Colonic mucosa (tissue), 1 donor: ENCODE data around the gene PRAMEF8.

GRCh38 chr1:12146596-12147807 lies 19.8 kb upstream of the TNFRSF1B start:
- PRO-cap = no peak

- PRO-cap = no peak
These were observed 7.0 kb upstream of the TNFRSF1B start for GRCh38 chr1:12159748-12160181.

DNA sequence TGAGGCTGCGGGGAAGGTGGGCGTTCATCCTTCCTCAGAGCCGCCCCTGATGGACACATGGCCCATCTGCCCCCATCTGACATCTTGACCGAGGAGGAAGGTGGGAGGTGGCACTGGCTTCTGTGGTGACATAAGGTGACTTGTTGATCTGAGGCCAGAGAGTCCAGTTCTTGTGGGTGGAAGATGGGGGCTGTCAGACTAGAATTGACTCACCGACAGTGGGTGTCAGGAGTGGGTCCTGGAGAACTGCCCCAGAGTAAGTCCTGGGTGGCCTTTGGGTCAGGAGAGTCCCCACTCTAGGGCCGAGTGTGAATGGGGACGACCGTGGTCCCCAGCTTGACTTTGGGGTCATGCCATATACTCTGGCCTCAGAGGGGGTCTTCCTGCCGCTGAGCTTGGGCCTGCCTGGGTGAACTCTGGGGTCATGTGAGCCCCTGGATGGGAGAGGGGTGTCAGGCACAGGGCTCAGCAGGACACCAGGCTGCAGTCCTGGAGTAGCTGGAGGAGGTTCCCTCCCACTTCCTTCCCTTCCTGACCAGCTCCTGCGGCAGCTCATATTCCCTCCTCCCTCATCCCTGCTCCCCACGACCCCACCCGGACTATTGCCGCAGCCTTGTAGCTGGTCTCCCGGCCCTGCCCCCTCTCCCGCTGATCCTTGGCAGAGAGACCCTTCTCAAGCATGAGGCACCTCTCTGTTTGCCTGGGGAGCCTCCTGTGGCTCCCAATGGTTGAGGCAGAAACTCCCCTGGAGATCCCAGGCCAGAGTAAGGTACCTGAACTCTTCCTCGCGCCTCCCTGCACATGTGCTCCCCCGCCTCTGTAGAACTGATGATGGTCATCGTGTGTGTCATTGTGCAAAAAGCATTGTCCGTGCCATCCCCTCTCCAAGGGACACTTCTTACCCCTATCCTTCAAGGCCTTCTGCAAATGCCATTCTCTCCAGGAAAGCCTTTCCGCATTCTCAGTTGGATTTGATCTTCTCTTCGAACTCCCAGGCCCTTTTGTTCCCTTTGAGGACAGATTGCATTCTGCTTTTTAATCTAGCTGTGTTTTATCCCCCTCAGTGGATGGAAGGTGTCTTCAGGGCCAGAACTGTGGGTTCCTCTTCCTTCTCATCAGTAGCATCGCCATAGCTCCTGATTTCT lies 1.7 kb downstream of the TNFRSF1B start:
- PRO-cap = bidirectional peak, plus-strand start at position 572 of the sequence, minus-strand start at position 491 of the sequence

DNA sequence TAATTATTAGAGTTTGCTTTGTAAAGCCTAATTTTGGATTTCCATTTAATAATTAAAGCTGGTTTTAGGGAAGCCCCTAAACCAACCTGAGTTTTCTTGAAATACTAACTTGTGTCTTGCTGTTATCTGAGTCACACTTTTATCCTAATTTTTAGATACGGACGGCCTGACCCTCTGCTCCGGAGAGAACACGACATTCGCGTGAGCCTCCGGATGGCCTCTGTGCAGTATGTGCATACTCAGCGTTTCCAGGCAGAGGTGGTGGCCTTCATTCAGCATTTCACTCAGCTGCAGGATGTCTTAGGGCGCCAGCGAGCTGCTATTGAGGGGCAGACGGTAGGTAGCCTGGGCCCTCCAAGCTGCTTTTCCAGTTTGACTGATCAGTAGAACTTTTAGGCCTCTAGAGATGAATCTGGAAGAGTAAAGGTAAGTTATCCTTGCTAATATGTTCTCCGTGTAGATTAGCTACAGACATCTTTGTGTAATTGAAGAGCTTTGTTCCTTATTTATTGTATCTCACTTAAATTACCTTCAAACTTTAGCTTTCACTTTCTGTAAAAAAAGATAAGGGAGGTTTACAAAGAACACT lies 63.6 kb downstream of the VPS13D start:
- PRO-cap = no peak

DNA sequence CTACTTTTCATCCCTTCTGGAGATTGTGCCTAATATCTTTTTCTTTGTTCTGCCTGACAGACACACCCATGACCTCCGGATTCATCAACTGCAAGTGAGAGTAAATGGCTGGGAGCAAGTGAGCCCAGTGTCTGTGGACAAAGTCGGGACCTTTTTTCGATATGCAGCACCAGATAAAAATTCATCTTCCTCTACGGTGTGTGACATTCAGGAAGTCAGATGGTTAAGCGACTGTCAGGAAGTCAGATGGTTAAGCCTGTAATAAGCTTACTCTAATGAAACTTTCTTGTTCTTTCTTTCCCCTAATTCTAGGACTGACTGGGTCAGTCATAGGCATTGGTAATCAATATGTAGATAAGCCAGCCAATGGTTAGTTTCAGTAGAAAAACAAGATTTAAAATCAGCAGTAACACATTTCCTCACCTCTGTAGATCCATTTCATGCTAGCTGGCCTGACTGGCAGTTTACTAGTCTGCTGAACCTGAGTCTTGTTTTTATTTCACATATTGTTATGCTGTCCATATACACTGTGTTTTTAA lies 115.6 kb downstream of the VPS13D start:
- PRO-cap = unidirectional peak, minus-strand start at position 163 of the sequence

DNA sequence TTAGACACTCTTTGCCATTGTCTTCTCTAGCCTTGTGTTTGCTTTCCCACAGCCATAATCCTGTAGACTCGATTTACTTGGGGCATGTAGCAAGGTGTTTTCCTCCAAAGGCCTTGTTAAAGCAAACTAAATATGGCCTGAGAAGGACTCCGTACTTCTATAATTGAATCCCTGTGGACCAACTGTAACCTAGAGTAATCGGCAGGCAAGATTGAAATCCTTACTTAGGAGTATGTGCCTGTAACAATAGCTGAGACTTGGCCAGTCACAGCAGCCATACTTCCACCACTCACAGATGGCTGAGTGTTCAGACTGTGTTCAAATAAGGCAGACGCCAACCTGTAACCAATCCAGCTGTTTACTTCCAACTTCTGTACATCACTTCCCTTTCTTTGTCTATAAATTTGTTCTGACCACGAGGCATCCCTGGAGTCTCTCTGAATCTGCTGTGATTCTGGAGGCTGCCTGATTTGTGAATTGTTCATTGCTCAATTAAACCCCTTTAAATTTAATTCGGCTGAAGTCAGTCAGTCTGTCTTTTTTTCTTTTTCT lies 151.6 kb downstream of the VPS13D start:
- PRO-cap = no peak

- PRO-cap = bidirectional peak, plus-strand start at chr1:12476329, minus-strand start at chr1:12476166
These were observed 142.0 kb downstream of the DHRS3 start for GRCh38 chr1:12476028-12476445.

- PRO-cap = no peak
These were observed 131.6 kb downstream of the DHRS3 start for GRCh38 chr1:12486062-12487232.

DNA sequence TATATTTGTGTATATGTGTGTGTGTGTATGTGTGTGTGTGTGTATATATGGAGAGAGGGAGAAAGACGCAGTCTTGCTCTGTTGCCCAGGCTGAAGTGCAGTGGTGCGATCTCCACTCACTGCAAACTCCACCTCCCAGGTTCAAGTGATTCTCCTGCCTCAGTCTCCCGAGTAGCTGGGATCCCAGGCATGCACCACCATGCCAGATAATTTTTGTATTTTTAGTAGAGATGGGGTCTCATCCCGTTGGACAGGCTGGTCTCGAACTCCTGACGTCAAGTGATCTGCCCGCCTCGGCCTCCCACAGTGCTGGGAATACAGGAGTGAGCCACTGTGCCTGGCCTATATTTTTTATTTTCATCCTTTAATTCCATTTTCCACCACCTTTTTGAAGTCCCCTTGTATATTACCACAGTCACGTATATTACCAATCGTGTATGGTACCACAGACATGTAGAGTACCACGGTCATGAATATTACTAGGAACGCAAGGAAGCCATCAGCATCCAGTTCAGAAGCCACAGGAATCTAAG lies 10.1 kb downstream of the DHRS3 start:
- PRO-cap = no peak

DNA sequence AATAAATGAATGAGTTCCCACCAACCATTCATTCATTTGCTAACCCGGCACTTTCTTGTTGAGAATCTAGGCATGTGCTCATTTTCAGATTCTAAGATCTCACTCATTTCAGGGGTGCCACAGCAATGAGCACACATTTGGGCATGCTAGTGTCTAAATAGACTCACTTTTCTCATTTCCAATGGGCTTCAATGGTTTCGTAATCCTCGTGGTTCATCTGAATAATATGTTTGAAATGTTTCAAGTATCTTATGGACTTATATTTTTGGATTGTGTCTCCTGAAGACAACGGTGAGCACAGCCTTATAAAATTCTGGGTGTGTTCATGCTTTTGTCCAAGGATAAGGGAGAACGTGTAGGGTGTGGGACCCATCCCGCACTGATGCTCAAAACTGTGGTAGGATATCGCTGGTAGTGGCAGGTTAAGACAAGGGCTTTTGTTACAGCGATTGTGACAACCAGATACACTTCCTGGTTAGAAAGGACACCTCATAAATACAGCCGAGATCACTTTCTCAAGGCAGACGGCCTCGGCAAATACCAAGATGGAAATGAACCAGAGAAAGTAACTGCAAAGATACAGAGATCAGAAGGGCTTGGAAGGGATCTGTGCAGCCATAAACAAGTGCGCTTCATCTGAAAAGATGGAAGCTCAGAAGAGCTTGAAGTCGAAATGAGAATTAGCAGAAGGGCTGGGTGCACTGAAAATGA lies 7.3 kb downstream of the DHRS3 start:
- PRO-cap = no peak

DNA sequence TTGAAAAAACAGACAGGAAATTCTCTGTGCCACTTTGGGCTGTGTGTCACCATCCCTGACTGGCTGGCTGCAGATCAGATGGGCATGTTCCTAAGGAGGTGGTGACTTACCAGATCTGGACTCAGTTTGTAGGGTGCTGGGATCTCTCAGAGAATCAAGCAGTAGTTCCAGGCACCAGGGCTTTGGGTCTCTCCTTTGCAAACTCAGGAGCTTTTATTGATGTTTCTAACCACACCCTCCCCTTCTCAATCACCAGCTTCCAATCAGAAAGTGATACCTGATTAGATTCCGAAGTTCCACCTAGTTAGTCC lies at the start of gene PRAMEF8:
PRAMEF8 (minus strand) TSS at position 151 of the 311 bp plus-strand sequence.
- PRO-cap = no peak

- PRO-cap = no peak
These were observed 39.9 kb downstream of the PRAMEF20 start for GRCh38 chr1:13450156-13450585.

- PRO-cap = no peak
These were observed 34.3 kb upstream of the PRDM2 start for GRCh38 chr1:13665604-13666187.

DNA sequence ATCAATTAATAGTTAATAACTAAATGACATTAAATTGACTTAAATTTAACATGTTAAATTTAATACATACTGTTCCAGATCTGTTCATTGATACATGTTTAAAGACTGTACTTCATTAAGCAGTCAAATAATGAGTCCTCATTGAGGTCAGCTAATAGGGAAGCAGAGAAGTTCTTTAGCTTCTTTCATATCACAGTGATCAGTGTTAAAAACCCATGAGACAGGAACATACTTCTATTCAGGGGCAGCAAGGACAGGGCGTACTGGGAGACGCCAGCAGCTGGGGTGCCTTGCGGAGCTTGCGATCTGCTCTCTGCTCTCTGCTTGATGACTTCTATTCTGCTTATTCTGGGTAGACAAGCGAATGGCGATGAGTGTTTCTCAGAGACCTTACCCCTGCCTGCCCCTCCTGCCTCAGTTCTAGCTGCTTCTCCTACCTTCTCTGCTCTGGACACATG lies 26.7 kb downstream of the PRDM2 start:
- PRO-cap = no peak

GRCh38 chr1:13729914-13730700 lies 30.1 kb downstream of the PRDM2 start:
- PRO-cap = no peak

DNA sequence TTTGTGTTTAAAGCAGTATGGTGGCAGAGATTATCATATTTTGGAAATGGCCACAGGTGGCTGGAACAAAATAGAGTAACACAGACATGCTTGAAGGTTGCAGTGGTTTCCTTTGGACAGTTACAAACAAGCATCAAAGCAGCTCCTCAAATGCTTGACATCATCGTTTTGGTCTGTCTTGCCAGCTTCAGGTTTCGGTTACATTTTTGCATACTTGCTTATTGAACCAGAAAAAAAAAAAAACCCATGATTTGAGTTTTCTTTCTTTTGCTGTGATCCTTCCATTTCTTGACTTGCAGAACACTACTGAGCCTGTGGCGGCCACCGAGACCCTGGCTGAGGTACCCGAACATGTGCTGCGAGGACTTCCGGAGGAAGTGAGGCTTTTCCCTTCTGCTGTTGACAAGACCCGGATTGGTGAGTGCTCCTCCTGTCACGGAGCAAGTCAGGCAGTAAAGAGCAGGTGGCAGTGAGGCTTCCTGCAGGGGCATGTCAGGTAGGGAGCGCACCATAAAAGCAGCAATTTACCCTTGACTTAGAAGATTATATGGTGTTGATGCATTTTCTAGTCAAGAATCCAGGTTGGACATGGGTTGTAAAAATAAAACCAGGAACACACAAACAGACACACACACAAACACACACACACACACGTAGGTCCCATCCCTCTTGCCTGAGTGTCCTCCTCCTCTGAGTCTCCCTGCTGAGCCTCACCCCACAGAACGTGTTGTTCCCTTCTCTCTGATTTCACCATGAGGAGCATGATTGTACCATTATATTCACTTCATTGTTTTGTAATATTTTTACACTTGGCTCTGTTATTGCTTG lies 30.9 kb downstream of the PRDM2 start:
- PRO-cap = bidirectional peak, plus-strand start at position 484 of the sequence, minus-strand start at position 334 of the sequence

DNA sequence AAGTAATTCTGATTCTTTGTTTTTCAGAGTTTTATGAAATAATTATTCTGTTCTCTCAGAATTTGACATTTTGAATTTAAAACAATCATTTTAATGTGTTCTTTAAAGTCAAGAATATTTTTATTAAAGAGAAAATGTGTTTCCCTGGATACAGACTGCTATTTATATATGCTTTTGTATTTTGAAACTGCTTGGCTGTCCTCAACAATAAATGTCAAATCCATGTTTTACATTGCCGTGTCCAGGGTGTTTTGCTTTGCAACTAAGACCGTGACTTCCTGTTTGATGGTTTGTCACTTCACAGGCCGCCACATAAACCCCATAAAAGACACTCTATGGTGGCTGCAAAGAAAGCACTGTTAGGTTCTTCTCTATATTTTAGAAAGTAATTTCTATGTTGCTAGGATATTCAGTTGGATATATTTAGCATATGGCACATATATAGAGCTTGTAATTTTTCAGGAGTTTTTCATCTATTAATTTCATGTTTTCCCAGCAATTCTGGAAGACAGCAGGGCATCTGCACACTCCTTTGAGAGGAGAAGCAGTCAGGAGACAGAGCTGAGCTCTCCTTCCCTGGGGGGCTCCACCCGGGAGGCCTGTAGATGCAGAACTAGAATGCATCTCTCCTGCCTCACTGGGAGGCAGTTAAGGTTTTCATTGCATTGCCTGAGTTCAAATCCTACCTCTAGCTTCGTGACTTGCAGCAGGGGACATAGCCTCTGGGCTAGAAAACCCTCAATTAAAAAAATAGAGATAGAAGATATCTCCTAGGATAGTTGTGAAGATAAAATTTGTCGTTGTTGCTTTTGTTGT lies 33.1 kb downstream of the PRDM2 start:
- PRO-cap = no peak

GRCh38 chr1:13749514-13750570 lies 49.9 kb downstream of the PRDM2 start:
- PRO-cap = bidirectional peak, plus-strand start at chr1:13749788, minus-strand start at chr1:13749766; unidirectional peak, minus-strand start at chr1:13749886

- PRO-cap = no peak
These were observed 78.4 kb downstream of the PRDM2 start for GRCh38 chr1:13778161-13778939.

DNA sequence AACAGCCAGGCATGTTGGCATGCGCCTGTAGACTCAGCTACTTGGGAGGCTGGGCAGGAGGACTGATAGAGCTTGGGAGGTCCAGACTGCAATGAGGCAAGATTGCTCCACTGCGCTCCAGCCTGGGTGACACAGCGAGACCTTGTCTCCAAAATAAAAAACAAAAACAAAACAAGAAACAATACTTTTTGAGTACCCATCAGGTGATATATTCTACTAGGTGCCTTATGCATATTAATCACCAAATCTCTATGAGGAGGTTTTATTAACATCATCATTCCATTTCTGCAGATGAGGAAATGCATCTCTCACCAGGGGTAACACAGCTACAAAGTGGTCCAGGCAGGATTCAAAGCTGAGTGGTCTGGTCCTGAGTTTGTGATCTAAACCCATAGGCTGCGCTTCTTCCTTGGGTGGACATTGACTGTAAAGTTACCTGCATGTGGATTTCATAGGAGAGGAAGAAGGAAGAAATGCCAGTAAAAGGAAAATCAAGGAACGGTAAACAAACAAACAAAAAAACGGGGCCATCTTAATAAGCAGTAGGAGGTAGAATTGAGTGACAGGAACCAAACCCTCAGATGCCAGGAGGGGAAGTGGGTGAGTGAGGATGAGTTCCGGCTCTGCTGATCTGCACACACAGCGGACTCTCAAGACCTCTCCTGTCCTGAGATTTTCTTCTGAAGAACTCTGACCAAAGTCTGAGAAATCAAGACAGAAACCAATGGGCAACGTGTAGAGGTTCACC lies 323.4 kb downstream of the PRDM2 start:
- PRO-cap = no peak